ENCODE data around the gene P2RX6.

- RRBS = no CpG with 5 or more reads among the region's 17 CpGs
Observed at GRCh38 chr22:20531304-20532351, 24.2 kb downstream of the MED15 start.

GRCh38 chr22:20563113-20563754 lies 55.8 kb downstream of the MED15 start:
- RRBS = no CpG with 5 or more reads among the region's 7 CpGs

DNA sequence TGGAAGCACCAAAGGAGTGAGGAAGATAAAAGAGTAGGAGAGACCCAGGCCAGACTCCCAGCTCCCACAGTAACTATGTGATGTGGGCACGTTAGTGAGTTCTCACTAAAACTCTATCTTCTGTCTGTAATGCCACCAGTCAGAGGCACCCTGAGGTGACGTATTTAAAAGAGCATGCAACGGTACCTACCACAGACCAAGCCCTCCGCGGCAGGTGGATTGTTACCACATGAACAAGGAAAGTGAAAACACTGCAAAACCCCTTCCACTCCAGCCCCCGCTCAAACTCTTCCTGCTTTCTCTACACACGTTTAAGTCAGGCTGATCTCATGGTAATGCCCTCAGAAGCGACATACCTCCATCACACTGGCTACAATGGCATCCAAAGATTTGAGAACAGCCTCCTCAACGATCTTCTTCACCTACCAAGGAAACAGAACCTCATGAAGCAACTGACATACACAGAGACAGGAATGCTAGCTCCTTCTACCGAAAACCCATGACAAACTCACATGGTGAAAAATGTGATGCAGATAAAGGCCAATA lies 36.8 kb downstream of the SERPIND1 start:
- RRBS = no CpG with 5 or more reads among the region's 10 CpGs

- RRBS = no CpG with 5 or more reads among the region's 12 CpGs
Observed at GRCh38 chr22:20857533-20858194, 947 bp downstream of the PI4KA start.

- RRBS = no CpG with 5 or more reads among the region's 22 CpGs
Observed at GRCh38 chr22:20865384-20866855, 7.1 kb downstream of the SNAP29 start.

DNA sequence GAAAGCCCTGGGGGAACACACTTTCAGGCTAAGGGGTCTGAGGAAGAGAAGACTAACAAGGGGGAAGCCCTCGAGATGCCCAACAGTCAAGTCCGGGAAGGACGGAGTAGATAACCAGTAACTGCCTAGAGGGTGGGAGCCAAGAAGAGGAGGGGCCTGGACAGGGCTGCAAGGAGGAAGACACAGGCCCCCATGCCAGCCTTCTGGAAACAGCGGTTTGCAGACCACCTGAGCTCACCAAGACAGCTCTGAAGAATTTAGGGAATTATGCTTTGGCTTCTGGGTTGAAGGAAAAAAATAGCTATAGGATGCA lies 9.0 kb upstream of the AIFM3 start:
- RRBS = no CpG with 5 or more reads among the region's 4 CpGs

DNA sequence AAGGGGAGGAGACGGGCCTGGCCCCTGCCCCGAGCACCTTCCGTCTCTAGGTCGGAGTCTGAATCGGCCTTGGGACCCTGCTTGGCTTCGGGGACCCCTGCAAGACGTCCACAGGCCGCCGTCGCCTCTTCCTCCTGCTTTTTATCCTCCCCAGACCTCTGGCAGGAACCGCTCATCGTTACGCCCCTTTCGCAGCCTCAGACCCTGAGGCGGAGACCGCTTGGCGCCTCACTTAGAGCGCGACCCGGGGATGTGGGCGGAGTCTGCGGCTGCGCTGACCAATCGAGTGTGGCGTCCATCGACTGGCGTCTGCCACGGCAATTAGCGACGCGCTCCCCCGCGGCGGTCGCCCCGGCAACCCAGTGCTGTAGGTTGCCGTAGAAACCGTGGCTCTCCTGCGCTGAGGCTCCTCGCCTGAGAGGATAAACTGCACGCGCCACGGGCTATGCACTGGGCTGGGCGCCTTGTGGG lies 888 bp upstream of the P2RX6 start:
- RRBS = 1% methylated on average over 8 of the region's 44 CpGs

GRCh38 chr22:21014513-21015713 lies at the start of gene P2RX6:
TSS of gene P2RX6 (plus strand) at chr22:21015165.
- RRBS = no CpG with 5 or more reads among the region's 21 CpGs

DNA sequence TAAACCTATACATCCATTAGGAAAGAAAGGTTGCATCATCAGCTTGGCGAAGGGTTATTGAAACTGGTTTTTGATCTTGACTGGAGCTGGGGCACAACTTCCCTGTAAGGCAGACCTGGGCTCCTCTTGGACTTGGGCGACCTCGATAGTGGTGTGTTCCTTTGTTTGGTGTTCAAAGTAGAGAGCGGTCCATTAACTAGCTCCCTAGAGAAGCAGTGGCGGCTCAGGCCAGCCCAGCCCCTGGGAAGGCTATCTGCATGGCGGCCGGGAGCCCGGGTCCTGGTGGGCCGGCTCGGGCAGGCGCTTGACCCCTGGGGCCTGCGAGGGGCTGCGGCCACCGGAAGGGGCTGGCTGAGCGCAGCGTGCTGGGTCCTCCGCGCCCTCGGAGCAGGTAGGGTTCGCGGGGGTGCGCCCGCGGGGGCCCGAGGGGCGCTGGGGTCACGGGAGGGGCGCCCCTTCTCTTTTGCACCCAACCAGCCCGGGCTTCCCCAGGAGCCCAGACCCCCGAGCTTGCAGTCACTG lies 763 bp upstream of the HIC2 start:
- RRBS = no CpG with 5 or more reads among the region's 30 CpGs

GRCh38 chr22:21593806-21595055 lies 26.7 kb downstream of the UBE2L3 start:
- RRBS = no CpG with 5 or more reads among the region's 10 CpGs

DNA sequence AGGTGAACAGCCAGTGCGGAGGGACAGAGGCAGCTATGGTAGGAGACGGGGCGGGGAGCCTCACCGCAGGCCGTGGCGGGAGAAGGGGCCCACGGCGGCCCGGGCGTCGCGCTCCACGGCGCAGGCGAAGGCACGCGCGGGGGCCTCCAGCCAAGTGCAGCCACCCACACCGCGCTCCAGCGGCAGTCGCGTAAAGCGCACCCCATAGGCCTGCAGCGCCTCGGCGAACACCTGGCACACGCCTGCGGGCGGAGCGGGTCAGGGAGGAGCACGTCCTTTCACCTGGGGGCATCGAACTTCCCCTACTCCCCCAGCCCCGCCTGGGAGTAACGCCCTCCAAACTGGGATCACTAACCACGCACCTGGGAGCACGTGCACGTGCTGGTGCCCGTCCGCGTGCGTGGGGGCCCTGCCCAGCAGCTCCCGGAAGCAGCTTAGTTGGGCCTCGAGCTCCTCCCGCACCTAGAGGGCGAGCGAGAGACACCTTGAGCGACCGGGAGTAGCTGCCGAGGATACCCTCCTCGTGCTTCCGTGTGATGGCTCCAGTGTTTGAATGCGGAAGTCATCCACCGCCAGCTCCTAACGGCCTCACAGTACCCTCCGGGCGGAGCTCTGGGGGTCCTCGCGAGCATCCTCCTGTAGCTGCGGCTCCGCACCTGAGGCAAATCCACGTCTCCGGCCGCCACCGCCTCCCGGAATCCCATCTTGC lies 722 bp downstream of the YDJC start:
- RRBS = 3% methylated on average over 24 of the region's 66 CpGs

DNA sequence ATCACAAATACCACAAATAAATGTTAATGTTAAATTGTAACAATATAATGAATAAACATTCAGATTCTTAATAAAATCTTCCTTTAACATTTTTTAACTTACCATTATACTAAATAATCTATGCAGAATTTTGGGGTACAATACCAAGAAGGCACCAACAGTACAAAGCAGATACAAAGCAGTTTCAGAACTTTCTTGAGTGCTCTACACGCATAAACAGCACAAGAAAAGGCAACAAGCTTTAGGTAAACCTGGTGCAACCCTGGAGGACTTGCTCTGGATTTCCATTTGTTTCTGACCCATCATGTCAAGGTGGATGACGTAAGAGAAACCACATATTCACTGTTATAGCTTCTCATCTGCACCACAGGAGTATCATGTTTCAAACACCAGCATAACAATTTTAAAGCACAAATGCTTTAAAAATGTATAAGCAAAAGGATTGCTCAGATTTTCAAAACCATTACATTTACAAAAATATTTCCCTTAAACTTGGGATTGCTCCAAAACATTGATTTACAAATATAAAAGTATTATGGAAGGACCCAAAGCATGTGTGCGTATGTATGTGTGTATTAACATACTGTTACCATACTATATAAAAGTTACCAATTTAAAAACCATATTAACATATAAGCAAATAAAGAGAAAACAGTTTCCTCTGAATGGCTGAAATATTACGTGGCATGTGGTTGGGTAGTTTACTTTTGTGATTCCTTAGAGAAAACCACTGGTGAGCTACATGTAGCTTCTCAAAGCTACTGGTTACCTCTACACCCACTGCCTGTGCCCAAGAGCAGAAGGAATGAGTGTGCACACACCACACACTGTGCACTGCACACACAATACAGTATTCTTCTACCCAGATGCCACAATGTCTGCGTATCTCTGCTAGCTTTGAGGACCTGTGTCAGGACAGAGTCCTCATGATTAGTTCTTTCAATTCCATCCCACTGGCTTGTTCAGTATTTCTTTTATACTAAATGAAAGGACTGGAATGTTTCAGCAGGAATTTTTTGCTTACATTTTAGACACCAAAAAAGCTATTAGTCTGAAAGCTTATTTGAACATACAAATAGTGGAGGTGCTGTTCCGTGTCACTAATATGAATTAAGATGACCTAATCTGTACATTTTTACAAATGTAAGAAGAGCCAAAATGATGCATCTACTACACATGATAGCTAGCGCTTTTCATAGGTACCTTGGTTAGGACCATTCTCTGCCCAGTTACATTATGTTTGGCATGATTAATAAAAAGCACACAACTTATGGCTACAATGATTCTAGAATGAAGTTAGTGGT lies 25.4 kb upstream of the YPEL1 start:
- RRBS = no CpG with 5 or more reads among the region's 7 CpGs

DNA sequence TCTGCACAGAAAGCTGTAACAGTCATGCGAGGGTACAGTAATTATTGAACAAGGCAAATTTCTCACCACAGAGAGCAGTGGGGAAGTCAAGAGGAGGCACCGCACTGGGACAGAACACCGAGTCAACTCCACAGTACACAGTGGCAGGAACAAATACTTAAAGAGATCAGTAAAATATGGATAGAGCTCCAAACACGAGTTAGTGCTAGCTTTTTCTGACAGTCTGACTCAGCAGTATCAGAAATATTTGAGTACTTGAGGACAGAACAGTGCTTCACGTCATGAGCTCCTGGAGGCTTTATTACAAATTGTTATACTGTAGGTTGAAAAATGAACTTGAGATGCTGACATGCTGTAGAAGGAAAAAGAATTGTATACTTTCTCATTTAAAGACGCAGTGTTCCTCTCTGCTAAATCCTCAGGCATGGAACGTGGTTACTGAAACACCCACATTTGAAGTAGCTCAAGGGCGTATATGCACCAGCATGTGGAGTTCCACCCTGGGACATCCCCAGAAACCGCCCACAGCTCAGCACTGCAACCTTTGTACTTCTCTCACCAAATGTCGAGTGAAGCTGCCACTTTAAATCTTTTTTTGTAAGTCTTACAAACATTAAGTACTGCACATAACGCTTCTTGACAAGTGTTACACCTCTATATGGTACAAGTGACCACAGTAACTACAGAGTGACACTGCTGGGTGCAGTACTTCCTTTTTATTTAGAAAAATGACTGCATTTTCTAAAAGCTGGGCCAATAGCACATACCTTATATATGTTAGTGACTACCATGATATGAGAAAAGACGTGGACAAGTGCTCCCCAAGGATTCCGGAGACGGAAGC lies 27.5 kb upstream of the YPEL1 start:
- RRBS = no CpG with 5 or more reads among the region's 14 CpGs

DNA sequence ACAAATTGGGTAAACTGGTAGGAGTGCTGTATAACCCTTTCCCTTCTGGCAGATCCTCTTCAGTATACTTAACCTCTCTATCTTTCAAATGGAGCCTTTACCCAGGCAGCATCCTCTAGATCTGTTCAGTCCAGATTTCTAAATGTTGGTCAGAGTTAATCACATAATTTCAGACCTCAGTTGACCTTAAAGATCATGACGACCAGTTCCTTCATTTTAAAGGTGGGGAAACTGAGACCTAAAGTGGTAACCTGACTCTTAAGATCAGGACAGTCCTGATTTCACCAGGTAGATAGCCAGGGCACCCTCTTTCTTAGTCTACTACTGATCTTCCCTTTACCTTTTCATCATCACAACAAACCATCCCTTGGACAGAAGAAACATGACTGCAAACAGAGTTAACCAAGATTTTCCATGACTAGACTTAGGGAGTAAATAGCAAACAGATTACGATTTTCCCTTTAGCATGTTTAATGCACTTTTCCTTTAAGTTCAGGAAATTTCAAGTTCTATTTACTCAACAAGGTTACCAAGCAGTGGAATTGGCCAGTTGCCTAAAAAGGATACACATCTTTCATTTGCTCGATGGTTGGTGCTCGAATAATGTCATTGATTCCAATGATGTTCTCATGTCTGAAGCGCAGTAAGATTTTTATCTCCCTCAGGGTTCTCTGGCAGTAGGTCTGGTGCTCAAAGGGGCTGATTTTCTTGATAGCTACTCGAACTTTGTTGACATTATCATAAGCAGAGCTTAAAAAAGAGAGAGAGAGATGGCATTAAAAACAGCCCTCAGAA lies 60.2 kb downstream of the MAPK1 start:
- RRBS = no CpG with 5 or more reads among the region's 6 CpGs

- RRBS = 37% methylated on average over 18 of the region's 46 CpGs
Observed at GRCh38 chr22:21951678-21952636, 691 bp downstream of the PPM1F start.

DNA sequence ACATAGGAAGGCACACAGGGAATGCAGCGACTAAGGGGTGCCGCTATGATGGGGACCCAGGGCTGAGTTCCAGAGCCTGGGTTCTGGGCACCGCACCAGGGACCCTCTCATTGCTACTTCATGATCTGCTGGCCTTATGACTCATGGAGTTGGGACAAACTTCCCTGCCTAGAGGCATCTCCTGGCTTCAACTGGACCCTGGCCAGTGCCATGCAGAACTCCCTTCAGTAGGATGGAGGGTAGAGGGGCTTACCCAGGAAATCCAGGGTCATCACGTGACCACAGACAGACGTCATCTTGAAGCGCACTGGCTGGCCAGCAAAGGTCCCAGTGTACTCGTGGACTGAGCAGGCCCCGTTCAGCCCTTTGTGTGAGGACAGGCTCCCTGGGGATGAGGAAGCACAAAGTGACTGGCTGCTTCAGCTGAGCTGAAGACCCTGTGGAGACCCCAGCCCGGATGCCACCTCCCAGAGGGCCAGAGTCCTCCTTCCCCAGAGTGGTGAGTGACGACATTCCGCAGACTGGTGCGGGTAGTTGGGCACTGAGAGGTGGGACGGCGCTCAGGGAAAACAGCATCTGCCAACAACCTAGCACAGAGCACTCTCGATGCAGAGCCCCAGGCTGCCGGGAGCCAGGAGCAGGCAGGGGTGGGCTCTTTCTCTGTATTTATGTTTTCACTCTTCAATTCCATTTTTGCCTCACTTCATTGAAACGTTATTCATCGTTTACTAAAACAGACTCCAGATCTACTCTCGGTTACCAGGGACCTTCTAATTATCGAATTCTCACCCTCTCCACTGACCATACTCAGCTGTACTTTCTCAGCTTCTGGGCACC lies 8.3 kb downstream of the TOP3B start:
- RRBS = no CpG with 5 or more reads among the region's 20 CpGs

- RRBS = 60% methylated on average over 3 of the region's 10 CpGs
Observed at GRCh38 chr22:22156680-22157533, 87.7 kb upstream of the VPREB1 start.

DNA sequence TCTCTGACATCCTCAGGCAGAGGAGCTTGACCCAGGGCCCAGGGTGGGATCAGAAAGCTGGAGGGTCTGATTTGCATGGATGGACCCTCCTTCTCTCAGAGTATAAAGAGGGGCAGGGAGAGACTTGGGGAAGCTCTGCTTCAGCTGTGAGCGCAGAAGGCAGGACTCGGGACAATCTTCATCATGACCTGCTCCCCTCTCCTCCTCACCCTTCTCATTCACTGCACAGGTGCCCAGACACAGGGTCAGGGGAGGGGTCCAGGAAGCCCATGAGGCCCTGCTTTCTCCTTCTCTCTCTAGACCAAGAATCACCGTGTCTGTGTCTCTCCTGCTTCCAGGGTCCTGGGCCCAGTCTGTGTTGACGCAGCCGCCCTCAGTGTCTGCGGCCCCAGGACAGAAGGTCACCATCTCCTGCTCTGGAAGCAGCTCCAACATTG lies 77.8 kb downstream of the VPREB1 start:
- RRBS = no CpG with 5 or more reads among the region's 6 CpGs

- RRBS = no CpG with 5 or more reads among the region's 3 CpGs
Observed at GRCh38 chr22:22369122-22369784, 124.7 kb downstream of the VPREB1 start.

GRCh38 chr22:22409275-22409959 lies 99.1 kb downstream of the ZNF280B start:
- RRBS = no CpG with 5 or more reads among the region's 9 CpGs

Data from Ishikawa (cell line).